Glomerular endothelial cell (primary cell): Measurements from ENCODE around the genes SIN3A and SNUPN.

DNA sequence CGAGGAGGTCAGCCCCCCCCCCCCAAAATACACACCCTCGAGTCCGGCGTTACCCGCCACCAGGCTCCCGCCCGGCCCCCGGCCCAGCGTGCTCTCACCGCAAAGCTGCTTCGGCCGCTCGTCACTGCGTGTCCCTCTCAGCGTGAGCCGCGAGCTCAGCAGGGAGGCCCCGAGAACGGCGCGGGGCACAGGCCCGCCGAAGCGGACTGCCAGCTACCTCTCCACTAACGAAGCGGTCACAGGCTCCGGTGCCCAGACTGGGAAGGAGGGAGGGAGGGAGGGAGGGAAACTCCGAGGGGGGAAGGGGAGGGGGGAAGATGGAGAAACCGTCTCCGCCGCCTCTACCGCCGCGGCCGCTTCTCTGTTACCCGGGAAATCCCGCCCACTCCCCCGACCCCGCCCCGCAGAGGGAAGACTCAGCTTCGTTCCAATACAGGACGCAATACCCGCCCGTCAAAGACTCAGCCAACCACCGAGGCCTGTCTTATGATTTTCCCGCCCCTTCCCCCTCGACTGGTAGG is at the start of gene SIN3A:
Gene SIN3A (minus strand): TSS at position 366 of the 521 bp plus-strand sequence.
- RAMPAGE, long total RNA: no peak

GRCh38 chr15:75452868-75453806 is 1.6 kb upstream of the SIN3A start:
- RAMPAGE, long total RNA: no peak

- RAMPAGE, long total RNA: start-site peak on the minus strand at chr15:75625619-75625704, 133 and 132 reads in 2 replicates
Measured at GRCh38 chr15:75625206-75626199, at the start of gene SNUPN. Gene SNUPN (minus strand): TSS chr15:75625725.

- RAMPAGE, long total RNA: no peak
Measured at GRCh38 chr15:75649688-75650370, 2.1 kb downstream of the SNX33 start.

DNA sequence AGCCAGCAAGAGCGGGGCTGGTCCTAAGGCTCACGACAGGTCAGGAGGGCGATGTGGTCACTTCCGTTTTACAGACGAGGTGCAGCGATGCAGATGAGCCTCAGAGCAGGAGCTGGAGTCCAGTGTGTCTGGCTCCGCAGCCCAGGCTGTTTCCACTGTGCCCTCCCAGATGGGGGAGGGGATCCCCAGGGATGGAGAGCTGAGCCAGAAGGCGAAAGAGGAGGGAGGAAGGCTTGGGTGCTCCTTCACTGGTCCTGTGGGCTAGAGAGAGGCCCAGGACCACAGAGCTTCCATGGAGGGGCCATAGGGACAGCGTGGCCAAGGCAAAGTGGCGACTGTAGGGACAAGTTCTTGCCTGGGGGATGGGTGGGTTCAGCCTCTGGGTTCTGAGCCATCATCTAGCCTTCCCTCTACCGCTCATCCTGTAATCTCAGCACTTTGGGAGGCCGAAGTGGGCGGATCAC is 5.7 kb downstream of the SNX33 start:
- RAMPAGE, long total RNA: no peak

DNA sequence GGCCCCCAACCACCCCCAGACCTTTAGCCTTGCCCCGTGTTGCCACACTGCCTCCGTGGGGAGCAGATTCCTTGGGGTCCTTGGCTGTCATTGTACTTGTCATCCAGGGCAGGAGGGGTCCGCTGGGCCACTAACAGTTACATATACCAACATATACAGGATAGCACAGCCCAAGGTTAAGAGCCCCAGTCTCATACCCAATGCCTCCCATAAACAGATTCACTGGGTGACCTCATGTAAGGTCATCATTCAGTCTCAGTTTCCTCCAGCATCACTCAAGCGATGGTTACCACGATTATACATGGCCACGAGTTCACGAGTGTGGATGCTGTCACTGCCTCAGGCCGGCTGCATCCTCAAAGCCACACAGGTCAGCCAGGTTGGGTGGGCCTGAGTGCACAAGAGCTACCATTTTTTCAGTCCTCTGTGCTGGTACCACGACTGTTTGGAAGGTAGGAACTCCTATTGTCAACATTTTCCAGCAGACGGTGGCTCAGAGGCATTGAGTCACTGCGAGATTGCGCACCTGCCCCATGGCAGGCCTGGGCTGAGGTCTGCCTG is 15.9 kb downstream of the SNX33 start:
- RAMPAGE, long total RNA: no peak

DNA sequence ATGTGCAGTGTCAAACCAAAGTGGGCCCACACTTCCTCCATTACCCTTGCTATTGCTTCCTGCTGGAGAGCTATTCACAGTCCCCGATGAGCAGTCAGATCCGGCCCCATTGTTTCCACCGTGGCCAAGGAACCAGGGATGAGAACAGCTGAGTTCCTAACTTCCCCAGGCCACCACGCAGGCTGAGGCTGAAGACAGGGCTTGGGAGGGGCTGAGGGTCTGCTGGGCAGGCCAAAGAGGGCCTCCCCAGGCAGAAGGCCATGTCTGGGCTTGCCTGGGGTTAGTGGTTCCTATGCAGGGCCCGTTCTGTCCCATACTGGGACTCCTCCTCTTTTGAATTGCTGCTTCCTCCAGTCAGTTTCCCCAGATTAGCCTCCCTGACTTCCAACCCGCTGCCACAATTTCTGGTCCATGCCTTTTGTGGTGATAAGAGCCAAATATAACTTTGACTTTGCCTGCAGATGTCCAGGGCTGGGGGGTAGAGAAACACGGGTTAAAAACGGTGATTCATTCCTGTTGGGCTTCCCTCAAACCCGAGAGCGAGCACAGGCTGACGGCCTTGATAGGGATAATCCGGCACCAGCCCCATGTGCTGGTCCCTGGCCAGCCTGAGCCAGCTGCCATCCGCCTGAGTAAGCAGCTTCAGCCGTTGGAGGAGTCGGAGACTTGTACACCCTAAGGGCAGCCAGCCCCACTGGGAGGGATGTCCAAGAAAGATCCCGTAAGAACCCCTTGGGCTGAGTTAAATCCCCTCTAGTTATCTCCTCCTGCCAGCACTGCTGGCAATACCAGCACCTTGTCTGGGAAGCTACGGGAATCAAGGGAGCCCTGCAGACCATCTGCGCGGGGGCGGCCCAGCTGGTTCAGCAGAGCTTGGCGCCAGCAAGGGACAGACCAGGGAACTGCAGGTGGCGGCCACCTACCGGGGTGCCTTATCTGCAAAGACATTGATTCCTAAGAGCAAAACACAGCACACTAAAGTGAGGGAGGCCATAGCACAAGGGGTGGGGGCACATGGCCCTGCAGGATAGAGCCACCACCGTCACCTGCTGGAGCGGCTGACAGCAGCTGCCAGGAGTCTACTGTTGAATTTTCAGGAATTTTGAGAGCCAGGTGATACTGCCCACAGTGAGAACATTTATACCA is 18.3 kb downstream of the CSPG4 start:
- RAMPAGE, long total RNA: no peak

DNA sequence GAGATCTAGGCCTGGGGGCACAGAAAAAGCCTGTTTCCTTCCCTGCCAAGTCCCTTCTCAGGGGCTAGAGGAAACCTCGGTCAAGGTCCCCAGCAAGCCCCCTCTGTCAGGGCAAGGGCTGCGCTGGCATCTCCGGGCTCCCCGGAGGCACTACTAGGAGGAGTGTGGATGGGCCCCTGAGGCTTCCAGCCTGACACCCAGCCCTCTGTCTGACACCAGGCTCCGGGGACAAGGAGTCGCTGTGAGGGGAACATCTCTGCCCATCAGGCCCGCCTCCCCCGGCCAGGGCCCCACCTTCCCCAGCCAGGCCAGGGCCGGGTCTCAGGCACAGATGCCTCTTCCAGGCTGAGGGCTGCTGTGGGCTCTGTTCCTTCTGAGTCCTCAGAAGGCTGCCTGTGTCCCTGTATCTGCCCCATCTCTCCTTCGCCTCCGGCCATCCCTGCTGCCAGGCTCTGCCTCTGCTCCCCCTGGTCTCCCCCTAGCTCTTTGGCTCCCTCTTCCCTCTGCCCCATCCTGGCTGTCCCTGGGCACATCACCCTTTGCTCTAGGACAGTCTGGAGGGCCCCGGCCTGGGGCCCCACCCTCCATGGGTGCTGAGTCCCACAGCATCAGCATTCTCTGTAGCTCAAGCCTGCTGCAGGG is 15.7 kb downstream of the CSPG4 start:
- RAMPAGE, long total RNA: no peak

DNA sequence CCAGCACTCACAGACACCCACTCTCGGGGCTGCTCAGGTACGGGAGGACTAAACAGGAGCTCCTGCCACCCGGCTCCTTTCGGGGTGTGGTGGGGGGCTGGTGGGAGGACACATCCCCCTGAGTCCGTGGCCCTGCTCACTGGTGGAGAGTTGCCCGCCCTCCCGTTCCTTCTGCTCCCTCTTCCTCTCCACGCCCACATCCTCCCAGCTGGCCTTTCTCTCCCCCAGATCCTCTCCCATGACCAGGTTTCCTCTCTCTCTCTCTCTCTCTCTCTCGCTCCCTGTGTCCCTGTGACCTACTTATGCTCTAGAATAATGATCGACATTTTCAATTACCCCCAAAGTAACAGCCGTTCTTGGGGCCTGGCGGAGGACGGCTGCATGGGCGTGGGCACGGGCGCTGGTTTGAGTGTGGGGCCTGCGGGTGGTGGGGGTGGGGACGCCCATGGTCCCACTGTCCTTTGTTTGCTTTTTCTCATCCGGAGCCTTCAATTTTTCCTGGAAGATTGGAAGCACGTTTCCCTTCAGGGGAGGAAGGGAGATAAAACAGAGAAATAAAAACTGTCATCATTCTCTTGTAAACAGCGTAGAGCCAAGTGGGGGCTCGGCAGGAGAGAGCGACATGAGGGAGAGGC is 7.9 kb downstream of the ODF3L1 start:
- RAMPAGE, long total RNA: no peak

GRCh38 chr15:75738414-75739504 is 14.9 kb downstream of the ODF3L1 start:
- RAMPAGE, long total RNA: no peak

DNA sequence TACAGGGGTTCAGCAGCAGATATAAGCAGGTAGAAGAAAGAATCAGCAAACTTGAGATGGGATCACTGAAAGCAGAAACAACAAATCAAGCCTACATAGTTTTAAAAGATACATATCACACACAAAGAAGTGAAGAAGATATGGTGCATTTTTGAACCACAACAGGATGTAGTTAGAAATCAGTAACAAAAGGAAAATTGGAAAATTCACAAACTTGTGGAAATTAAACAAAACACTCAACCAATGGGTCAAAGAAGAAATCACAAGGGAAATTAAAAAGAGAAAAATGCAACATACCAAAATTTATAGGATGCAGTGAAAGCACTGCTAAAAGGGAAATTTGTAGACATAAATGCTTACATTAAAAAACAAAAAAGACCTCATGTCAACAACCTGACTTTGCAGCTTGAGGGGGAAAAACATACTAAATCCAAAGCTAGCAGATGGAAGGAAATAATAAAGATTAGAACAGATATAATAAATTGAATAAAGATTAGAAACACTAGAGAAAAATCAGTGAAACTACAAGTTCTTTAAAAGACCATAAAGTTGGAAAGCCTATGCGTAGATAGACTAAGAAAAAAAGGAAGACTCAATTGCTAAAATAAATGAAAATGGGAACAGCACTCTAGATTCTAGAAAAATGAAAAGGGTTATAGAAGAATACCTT is 35.1 kb downstream of the FBXO22 start:
- RAMPAGE, long total RNA: no peak

DNA sequence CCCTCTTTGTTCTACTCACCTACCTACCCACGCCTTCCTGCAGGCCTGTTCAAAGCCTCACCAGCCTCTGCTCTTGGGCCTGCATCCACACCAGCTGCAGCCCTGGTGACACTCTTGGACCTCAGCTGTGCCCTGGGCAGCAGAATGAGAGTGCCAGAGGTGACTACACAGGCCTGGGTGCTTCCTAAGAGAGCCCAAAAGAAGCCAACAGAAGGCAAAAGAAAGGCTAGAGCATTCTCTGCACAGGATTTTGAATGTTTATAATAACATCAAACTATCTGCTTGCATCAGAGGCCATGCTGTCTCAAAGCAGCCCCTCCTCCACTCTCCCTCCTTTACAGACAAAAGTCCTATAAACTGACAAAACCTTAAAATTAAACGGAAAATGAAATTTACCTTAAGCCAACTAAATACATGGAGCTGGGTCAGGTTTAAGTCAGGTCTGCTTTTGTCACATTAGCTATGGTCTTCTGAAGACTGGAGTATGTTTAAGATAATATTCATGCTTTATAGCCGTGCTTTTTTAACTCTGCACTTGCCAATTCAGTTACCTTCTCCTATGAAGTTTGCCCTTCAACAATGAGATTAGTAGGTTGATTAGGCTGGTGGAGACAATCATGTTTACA is 95.6 kb downstream of the ETFA start:
- RAMPAGE, long total RNA: no peak

DNA sequence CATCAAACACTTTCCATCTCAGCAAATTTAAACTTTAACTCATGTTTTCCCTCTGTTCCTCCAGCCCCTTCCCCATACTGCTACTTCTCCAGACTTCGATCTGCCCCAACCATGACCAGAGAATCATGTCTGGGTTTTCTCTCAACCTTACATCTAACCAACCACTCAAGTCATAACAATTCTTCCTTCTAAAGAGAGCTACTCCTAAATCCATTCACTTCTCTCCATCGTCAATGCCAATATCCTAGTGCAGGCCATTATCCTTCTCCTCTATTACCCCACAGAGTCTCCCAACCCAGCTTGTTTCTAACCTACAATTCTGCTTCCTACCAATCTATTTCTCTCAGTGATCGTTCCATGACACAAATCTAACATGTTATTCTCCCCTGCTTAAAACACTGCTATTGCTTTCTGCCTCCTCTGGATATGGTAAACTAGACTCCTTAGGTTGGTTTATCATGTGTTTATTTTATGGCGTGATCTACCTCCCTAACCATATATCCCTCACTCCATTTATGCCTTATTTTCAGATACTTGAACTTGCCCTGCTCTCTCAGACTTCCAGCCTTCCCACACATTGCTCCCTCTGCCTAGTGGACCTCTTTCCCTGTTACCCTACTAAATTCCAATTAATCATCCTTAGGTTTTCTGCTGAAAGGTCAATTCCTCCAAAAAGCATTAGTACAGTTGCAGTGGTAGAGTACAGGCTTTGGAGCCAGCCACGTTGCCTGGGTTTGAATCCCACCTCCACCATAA is 10.8 kb downstream of the ETFA start:
- RAMPAGE, long total RNA: no peak

- RAMPAGE, long total RNA: no peak
Measured at GRCh38 chr15:76996391-76997542, 1.8 kb downstream of the PSTPIP1 start.

- RAMPAGE, long total RNA: no peak
Measured at GRCh38 chr15:77023290-77023799, 28.4 kb downstream of the PSTPIP1 start.

DNA sequence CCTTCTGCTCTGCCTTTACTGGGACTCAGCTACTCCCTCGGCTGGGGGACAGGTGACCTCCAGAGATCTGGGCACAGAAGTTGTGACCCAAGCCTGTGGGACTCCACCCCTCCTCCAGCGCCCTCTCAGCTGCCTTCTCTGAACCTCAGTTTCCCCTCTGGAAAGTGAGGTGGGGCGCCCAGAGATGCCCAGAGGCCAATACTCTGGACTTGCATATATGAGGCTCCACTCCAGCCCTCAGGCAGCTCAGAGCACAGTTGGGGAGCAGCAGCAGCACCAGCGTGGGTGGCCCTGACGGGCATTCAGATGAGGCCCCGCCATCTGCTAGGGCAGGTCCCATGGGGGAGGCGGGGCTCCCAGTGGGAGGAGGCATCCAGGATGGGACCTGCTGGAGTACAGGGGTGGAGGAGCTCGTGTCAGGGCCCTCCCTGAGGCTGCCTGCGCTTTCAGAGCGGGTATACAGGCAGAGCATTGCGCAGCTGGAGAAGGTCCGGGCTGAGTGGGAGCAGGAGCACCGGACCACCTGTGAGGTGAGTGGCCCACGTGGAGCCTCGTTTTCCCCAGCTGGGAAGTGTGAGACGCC is 35.2 kb downstream of the PSTPIP1 start:
- RAMPAGE, long total RNA: no peak

DNA sequence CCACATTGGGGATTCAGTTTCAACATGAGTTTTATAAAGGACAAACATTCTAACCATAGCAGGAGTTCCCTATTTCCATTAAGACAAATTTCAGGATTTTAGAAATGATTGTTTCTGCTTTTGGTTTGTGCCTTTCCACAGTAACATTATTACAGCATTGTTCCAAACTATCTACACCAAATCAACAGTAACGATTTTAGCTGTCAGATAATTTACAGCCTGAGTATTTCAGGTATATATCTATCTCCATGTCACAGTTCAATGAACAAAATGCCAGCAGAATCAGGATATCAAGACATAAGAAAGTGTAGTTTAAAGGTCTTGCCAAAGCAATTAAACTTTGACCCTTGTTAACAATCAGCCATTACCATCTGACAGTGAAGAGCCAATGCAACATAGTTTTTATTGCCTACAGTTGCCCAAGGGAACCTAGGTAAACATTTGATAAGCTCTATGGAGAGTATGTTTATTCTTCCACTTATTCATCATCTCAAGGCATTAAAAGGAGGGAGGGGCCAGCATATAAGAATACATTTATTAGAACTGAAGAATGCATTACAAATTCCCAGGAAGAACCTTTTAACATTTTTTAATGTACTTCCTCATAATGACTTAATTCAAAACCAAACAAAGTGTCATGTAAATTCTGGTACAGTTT is 3.6 kb downstream of the TSPAN3 start:
- RAMPAGE, long total RNA: no peak

DNA sequence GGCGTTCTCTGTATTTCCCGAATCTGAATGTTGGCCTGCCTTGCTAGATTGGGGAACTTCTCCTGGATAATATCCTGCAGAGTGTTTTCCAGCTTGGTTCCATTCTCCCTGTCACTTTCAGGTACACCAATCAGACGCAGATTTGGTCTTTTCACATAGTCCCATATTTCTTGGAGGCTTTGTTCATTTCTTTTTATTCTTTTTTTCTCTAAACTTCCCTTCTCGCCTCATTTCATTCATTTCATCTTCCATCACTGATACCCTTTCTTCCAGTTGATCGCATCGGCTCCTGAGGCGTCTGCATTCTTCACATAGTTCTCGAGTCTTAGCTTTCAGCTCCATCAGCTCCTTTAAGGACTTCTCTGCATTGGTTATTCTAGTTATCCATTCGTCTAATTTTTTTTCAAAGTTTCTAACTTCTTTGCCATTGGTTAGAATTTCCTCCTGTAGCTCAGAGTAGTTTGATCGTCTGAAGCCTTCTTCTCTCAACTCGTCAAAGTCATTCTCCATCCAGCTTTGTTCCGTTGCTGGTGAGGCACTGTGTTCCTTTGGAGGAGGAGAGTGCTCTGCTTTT is 84.2 kb upstream of the TSPAN3 start:
- RAMPAGE, long total RNA: no peak

DNA sequence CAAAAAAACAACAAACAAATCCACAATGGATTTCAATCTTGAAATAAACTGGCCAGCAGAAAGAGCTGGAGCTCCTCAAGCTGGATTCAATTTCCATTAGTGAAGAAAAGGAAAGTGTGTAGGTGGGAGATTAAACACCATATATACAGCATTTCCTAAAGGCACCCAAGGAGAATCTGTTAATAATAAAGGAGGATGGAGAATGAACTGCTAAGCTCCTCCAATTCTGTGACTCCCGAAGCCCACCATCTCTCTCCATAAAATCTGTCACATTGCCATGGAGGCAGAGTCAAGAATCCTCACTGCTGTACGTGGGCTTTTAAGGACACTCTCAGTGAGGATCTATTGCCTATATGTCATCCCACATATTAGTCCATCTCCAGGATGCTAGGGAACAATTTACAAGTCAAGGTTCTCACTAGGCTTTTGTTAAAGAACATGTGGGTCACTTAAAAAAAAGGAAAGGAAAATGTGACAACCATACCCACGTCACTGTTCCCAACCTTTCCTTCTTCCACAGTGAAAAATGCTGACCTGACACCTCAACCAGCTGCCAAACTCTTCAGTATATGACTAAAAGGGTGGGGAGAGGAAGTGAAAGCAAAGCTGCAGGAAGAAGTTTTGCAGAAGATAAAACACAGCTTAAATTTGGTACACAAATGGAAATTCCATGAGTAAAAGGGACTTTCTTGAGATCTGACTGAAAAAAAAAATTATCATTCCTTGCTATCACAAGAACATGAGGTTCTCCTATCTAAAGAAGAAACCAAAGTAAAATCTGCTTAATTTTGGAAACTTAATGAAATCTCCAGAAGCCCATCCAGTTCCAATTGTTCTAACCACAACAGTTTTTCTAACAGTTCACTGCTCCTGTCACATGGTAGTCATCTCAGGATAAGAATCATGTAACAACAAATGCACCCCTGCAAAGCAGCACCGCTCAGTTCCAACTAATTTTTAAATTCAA is 116.8 kb upstream of the TSPAN3 start:
- RAMPAGE, long total RNA: no peak

- RAMPAGE, long total RNA: no peak
Measured at GRCh38 chr15:77267284-77268077, 152.4 kb downstream of the PEAK1 start.